ENCODE measurements around the gene RMND1.

DNA sequence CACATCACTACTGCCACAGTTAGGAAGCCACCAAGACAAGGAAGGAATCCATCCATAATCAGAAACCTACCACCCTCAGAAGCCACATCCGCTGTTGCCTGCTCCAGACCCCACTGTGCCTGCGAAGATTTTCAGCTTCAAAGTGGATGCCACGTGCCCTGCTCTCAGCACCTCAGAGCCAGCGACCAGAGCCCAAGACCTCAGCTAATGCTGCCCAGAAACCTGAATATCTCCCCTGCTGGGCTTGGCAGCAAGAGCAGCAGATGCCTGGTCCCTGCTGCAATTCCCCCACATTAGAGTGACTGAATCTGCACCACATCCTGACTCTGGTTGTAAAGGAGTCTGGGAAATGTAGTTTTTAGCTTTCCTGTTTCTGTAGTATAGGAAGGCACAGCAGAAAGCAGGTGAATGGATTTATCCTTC lies 10.7 kb upstream of the ULBP3 start:
- PRO-cap = no peak

DNA sequence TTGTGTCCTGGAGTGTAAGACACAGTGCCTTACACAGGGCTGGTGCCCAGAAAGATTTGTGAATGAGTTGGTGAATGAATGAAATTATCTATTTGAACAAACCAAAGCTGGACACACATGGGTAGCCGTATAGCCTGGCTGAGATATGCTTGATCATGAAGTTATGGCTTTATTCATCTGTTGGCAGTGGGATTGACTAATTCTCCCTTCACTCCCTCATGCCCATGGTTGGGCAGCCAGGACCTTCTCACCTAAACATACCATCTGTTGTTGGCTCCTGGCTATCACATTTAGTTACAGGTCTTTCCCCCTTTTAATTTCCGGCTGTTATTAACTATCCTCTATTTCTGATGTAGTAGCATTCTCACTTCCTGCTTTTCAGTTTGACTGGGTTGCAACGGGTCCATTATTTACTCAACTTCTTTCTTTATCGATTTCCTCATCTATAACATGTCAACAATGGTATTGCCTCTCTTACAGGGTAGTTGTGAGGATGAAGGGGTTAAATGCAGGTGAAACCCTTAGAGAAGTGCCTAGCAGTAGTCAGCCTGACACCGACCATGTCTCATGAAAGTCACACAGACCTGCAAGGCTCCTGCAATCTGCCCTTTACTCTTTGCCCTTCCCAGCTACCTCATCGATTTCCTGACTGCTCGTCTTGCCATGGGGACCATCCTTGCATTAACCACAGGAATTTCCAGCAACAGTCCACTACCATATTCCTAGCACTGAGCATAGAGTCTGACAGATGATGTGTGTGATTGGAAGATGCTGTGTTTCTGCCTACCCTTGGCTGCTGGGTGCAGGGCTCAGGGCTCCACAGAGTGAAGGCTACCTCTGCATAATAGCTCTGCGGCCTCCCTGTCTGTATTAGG lies 42.2 kb downstream of the PPP1R14C start:
- PRO-cap = no peak

DNA sequence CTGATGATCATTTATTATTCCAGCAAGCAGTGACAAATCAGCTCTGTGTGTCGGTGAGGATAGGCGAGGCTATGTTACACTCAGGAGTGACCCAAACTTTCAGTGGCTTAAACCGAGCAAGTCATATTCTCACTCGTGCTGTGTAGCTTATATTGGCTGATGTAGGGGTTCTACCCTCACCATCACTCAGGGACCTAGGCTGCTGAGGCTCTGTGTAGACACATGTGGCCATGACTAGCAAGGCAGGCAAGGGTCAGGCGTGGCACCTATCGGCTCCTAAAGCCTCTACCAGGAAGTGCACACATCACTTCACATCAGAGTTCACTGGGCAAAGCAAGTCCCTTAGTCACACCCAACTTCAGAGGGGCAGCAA lies 42.8 kb downstream of the PPP1R14C start:
- PRO-cap = no peak

- PRO-cap = no peak
Observed at GRCh38 chr6:150200418-150201116, 57.7 kb downstream of the PPP1R14C start.

- PRO-cap = unidirectional peak, plus-strand start at chr6:150327022
Observed at GRCh38 chr6:150326639-150327240, 42.1 kb upstream of the IYD start.

- PRO-cap = no peak
Observed at GRCh38 chr6:150452625-150453554, 84.1 kb downstream of the IYD start.

DNA sequence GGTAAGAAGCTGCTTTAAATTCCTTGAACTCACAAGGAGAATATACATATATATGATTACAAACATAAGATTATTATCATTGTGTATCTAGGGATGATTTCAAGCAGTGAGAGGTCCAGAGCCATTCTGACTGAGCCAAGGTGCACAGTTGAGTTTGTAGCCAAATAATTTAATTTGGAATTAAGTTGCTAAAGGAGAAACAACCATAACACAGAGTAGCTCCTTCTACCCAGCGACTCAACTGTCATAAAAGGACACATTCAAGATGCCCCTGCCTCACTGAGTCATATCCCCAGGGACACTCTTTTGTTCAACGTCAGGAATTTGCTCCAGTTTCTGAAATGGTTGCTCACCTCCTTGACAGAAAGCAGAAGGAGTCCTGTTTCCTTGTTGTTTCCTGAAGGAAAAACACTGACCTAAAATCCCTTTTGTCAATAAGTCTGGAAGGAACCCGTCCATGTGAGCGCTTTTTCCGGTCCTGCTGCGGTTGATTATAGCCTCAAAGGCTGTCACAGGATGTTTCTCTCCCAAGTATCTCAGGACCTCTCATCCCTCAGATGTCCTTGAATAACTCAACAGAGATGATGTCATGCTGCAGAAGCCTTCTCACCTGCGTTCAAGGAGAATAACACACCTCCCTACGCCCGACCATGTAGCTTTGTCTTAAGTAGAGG lies 113.7 kb upstream of the PLEKHG1 start:
- PRO-cap = no peak

DNA sequence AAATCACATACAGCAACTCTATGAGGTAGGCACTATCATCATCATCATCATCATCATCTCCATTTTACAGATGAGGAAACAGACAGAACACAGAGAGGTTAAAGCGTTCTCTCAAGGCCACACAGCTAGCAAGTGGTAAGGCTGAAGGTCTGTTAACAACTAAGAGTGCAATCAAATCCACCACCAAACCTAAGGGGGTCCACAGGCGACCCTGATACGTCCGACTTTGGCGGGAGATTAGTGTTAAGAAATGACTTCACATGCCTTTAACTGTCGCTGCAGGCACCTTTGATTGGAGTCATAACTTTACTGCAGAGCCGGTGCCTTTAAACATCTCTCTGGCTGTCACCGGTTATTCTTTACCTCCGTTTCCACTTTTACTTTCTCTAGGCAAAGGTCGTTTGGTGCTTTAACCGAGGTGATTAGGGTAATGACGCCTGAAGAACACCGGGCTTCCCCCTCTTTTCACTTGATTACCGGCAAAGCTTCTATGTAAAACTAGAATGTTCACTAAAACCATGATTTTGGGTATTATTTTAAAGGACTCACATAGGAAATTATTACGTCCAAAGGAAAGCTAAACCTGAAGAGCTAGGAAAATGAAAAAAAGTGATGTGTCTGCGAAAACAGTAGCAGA lies 584 bp upstream of the PLEKHG1 start:
- PRO-cap = no peak

- PRO-cap = no peak
Observed at GRCh38 chr6:150756158-150756393, 109.4 kb upstream of the MTHFD1L start.

DNA sequence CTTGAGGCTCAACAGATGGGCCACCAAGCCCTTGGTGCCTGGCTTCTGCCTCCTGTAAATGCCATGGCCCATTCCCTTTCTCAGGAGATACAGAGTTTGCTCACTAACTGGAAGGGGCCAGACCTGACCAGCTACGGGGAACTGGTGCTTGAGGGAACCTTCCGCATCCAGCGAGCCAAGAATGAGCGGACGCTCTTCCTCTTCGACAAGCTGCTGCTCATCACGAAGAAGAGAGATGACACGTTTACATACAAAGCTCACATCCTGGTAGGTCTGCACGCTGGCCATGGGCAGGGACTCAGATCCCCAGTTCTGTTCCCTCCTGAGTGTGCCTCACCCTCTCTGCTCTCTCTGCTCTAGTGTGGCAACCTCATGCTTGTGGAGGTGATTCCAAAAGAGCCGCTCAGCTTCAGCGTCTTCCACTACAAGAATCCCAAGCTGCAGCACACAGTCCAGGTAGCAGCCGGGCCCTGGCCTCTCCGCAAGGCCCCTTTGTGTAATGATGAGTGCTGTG lies 56.4 kb upstream of the MTHFD1L start:
- PRO-cap = no peak

- PRO-cap = no peak
Observed at GRCh38 chr6:150940970-150941507, 75.5 kb downstream of the MTHFD1L start.

GRCh38 chr6:150991156-150992022 lies 125.9 kb downstream of the MTHFD1L start:
- PRO-cap = no peak

- PRO-cap = bidirectional peak, plus-strand start at chr6:151004924, minus-strand start at chr6:151004721
Observed at GRCh38 chr6:151004403-151004910, 139.0 kb downstream of the MTHFD1L start.

GRCh38 chr6:151099293-151099818 lies 140.4 kb upstream of the AKAP12 start:
- PRO-cap = no peak

GRCh38 chr6:151126023-151126552 lies 113.7 kb upstream of the AKAP12 start:
- PRO-cap = no peak

GRCh38 chr6:151160823-151161849 lies 78.6 kb upstream of the AKAP12 start:
- PRO-cap = no peak

DNA sequence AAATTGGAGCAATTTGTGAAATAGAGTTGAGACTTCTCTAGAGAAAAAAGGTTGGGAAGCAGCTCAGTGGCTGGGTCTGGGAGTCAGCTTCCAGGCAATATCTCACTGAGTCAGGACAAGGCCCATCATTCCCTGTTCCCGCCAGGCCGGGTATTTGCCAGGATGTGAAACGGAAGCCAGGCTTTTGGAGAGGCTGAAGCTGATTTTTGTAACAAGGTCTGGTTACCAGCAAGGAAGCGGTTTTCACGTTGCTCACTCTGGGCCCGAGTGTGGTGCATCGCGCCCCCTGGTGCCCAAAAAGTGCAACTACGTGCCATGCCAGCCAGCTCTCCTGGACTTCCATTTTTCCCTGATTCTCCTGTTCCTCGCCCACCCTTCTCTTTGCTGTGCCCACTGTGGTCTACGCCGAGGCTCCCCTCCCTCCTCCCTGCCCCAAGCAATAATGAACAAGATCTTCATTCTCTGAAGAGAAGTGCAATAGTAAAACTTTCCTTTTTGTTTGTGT lies 67.2 kb downstream of the ZBTB2 start:
- PRO-cap = no peak

DNA sequence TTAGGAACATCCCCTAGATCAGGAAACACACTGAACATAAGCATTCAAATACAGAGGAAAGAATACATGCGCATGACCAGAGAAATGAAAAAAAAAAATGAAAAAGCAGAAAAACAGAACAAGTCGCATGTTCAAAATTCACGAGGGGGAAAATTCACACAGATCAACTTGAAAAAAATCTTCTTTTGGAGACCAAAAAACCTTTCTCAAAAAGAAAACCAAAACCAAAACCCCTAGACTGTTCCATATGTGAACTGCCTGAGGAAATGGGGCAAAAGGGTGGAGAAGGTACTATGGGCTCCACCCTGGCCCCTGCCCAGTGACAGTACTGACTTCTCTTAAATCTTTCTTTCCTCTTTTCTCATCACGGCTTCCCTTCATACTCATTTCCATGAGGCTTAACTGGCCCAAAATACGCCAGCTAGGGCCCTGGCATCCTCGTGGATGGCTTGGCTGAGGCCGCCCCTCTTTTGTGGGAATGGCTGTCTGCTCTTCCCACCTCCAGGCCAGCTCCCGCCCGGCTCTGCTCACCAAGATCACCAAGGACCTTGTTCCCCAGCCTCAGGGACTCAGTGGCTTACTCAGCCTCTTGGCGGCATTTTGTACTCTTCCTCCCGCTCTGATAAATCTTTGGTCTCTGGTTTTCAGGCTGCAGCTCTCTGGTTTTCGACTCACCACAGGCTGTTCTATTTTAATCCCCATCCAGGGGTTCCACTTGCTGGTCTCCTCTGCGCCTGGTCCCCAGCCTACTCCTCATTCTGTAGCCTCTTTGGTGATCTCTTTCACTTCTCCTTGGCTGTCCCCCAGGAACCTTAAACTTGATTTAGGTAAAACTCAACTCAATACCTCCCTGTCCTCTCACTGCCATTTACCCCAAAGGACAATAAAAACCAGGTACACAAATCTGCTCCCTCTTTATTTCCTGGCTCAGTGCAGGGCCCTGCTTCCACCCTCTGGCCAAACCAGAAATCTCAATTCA lies 11.0 kb downstream of the ZBTB2 start:
- PRO-cap = no peak

GRCh38 chr6:151389999-151390902 lies 1.1 kb downstream of the ZBTB2 start:
- PRO-cap = bidirectional peak, plus-strand start at chr6:151390111, minus-strand start at chr6:151390172; bidirectional peak, plus-strand start at chr6:151390673, minus-strand start at chr6:151390434

DNA sequence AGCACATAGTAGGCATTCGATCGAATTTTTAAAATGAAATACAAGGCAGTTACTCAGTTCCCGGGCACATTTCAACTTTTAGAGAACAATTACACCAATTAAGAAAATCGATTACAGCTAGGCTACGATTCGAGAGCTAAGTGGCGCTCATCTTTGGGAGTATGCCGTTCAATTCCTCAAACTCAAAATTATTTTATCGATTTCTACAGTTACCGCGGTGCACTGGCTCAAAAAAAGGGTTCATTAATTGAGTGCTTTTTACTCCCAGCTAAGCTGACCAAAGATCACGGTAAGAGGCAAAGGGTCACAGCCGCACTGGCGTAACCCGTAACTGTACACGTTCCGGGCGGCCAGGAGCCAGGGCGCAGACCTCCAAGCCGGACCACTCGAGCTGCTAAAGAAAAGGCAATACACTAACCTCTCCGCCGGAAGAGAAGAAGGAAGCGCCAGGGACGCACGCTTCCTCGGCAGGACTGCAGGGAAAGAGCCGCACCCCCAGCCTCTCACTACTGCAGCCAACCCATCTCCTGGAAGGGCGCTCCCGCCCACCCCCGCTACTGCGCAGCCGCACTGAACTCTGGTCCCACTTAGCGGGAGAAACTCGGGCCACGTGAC lies at the start of gene RMND1:
RMND1 (minus strand) TSS at position 529 of the 615 bp plus-strand sequence.
- PRO-cap = bidirectional peak, plus-strand start outside the sequence, minus-strand start at position 477 of the sequence